Metanephros (tissue), 2 donors: ENCODE measurements around a stretch of chr13.

GRCh38 chr13:29905746-29906293 lies 55.4 kb upstream of the UBL3 start:
- RAMPAGE, long total RNA, result no peak

- RAMPAGE, long total RNA, result no peak
Observed at GRCh38 chr13:29906545-29907068, 56.2 kb upstream of the UBL3 start.

DNA sequence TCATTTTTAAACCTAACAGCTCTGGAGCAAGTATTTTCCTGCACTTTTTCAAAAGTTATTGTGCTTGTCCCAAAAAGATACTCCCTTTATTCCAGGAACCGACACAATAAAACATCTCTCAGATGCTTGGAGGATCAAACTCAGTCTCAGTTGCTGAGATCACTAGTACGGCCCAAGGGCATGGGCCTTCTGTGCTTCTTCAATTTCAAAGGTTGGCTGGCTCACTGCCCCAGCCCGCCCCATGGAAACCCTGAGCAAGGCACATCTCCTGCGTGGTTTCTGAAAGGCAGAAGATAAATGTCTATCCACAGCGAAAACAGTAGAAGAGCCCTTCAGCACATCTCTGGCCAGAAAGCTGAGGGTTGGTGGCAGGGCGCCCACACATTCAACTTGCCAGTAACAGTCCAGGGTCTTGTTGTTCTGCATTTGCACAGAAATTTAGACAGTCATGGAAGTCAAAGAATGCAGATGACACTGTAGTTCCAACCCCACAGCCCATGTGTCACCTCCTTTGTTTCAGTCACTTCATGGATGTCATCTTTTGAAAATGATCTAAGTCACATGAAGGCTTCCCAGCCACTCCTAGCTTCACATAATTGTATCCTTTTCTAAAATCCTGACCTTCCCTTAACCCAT lies 24.0 kb upstream of the KATNAL1 start:
- RAMPAGE, long total RNA, result no peak

- RAMPAGE, long total RNA, result no peak
Observed at GRCh38 chr13:30480525-30480915, 14.8 kb upstream of the HMGB1 start.

DNA sequence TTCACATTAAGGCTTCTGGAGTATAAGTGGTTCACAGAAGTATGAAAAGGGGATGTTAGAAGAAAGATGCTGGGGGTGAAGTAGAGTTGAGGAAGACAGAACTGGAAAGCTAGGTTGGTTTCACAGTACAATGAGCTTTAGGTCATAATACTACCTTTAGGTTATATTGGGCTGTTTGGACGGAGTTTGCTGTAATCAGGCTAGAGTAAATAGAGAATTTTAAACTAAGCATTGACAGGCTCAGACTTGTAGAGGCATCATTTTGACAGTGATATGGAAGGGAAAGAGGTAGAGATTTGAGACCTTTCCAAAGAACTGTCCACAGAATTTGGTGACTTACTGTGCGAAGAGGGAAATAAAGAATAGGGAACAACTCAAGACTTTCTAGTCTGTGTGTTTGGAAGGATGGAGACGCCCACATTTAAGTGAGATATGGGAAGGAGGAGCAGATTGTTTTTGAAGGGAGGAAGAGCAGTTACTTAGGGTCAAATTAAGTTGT lies 1.0 kb downstream of the USPL1 start:
- RAMPAGE, long total RNA, result no peak

GRCh38 chr13:31201319-31201678 lies 1.5 kb downstream of the B3GLCT start:
- RAMPAGE, long total RNA, result no peak

- RAMPAGE, long total RNA, result no peak
Observed at GRCh38 chr13:31926869-31927652, 104.5 kb upstream of the FRY start.

DNA sequence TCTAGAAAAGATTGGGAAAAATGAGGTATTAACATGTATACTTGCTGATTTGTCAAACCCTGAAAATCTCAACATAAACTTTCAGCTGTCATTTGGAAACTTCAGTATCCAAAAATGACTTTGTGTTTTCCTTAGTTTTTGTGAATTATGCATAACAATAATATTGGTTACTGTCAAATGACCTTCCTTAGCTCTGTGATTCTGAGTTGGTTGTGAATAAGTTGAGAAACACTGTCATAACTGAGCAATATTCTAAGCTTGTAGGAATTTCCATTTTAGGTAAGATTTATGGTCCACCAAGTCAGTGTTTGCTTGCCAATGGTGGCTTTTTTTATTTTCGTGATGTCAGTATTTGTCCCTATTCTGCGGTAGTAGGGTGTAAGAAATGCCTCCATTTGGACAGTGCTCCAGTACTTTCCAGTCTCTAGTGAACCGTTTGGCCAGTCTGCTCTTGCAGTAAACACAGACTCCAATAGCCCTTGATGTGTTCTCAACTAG lies 94.6 kb downstream of the FRY start:
- RAMPAGE, long total RNA, result no peak

DNA sequence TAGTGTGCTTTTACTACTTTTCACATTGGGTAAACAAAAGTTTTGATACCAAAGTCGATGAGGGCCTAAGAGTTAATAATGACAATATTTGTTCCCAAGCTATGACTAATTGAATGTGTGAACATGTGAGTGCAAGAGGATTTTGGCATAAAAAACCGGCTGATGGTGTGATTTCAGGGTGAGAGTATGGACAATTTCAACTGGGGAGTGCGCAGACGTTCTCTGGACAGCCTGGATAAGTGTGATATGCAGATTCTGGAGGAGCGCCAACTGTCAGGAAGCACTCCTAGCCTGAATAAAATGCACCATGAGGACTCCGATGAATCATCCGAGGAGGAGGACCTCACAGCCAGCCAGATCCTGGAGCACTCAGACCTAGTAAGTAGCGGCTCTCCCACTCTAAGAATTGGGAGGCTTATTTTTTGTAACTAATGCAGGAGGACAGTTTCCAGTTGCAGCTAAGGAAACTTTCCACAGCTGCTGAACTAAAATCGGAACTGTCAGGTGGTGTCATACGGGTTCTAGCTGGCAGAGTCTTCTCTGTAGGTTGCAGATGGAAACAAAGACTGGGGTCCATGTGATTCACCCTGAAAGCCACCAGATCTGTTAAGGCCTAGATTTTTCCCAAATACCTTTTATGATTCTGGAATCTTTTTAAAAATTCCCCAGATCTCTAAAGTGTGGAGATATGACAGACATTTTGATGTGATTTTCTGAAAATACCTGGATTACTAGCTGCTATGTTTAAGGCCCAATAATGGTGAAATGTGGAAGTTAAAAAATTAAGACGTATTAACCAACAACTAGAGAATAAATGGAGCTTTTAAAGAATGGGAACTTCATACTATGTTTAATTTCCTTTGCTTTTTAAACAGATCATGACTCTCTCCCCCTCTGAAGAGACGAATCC lies 53.5 kb downstream of the ZAR1L start:
- RAMPAGE, long total RNA, result no peak

GRCh38 chr13:32285119-32285798 lies 29.9 kb downstream of the ZAR1L start:
- RAMPAGE, long total RNA, result no peak

DNA sequence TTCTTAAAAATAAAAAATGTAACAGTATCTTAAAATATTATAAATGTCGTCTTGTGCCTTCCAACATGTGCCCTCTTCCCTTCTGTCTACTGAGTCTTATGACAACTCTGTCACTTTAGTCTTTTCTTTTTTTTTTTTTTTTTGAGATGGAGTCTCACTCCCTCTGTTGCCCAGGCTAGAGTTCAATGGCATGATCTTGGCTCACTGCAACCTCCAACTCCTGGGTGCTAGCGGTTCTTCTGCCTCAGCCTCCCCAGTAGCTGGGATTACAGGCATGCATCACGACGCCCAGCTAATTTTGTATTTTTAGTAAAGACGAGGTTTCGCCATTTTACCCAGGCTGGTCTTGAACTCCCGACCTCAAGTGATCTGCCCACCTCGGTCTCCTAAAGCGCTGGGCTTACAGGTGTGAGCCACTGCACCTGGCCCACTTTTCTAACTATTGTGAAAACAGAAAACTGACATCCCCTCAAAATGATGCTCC lies 37.8 kb downstream of the N4BP2L2 start:
- RAMPAGE, long total RNA, result no peak

DNA sequence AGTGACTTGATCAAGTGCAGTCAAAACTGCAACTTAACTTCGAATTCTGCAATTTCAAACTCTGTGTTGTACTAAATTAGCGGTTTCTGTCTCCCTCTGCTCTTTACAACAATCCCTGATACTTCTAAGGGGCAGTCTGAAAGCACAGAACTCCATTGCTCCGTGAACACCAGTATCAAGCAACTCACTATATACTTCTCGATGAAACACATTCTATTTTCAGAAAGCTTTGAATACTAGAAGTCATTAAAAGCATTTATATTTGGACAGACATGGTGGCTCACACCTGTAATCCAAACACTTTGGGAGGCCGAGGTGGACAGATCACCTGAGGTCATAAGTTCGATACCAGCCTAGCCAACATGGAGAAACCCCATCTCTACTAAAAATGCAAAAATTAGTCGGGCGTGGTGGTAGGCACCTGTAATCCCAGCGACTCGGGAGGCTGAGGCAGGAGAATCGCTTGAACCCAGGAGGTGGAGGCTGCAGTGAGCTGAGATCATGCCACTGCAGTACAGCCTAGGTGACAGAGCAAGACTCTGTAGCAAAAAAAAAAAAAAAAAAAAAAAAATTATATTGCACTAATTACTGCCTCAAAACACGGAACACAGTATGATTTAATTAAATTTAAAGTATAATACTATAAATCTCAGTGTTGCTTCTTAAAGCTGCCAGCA lies 35.8 kb downstream of the N4BP2L2 start:
- RAMPAGE, long total RNA, result no peak

DNA sequence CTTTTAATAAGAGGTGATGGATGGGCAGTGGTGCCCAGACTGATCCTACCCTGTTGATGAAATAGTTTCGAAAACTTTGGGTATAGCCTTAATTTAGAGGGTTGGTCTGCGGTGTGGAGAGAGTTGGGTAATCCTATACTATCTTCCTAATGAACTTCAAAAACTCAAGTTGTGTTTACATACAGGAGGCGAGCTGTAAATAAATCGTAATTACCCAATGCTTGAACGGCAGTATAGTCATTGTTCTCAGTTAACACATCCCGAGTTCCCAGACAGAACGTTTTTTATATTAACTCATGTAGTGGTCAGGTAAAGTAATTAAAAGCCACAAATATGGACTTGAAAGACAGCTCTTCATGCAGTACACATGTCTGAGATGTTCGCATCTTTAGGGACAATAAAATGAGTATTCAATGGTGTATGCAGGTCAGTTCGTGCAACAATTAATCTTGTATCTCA lies 1.5 kb downstream of the PDS5B start:
- RAMPAGE, long total RNA, result no peak

DNA sequence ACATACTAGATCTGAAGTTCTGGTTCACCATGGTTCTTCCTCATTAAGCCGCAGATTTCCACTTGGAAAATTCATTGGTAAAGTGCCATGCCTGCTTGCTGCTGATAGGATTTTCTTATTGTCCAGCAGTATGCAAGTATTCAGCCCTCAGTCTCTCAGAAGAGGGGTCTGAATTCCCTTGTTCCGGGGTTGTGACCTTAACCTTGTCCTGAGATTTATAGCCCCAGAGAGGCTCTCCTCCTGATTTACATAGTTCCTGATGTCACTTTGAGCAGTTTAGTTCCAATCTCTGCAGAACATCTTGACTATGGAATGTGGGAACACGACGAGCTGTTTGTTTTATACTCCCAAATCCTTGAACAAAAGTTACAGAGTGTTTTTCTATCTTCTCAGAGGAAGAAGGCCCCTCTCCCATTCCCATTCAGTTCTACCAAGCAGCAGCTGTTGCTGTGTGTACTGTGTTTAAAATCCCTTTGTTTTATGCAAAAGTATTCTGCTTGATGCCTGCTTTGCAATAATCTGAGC lies 74.5 kb downstream of the KL start:
- RAMPAGE, long total RNA, result no peak

GRCh38 chr13:33112449-33113186 lies 96.4 kb downstream of the KL start:
- RAMPAGE, long total RNA, result no peak

DNA sequence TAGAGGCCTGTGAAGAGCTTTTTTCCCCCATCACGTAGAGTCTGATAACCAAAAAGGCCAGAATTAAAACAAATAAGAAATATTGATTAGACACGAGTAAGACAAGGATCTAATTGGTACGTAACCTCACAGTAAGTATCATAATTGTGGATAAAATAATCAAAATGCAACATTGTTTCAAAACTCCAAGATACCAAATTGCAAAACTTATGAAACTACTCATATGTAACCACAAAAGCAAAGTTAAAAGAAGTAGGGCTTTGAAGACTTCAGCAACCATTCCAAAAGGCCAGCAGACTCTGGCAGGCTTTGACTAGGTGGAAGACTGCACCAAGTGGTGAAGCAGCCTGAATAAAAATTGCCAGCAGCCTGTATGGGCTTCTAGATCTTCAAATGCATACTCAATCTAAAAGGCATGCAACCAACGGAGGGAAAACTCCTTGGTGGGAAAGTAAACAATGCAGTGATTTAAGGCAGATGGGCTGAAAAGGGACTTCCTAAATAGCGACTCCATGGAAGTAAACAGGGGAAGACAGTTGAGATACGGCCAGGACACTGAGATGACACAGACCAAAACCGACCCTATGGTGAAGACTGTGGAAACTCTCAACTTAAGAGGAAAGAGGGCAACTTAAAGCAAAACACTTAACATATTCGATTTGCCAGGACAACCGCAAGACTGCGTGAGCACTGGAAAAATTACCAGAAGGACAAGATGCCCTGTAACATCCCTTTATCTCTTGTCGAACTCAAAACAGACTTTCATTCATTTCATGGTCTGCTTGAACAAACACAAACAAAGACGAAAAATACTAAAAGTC lies 56.6 kb downstream of the STARD13 start:
- RAMPAGE, long total RNA, result no peak

GRCh38 chr13:33325177-33325684 lies 39.7 kb upstream of the STARD13 start:
- RAMPAGE, long total RNA, result no peak

GRCh38 chr13:33343733-33344112 lies 58.2 kb upstream of the STARD13 start:
- RAMPAGE, long total RNA, result no peak

DNA sequence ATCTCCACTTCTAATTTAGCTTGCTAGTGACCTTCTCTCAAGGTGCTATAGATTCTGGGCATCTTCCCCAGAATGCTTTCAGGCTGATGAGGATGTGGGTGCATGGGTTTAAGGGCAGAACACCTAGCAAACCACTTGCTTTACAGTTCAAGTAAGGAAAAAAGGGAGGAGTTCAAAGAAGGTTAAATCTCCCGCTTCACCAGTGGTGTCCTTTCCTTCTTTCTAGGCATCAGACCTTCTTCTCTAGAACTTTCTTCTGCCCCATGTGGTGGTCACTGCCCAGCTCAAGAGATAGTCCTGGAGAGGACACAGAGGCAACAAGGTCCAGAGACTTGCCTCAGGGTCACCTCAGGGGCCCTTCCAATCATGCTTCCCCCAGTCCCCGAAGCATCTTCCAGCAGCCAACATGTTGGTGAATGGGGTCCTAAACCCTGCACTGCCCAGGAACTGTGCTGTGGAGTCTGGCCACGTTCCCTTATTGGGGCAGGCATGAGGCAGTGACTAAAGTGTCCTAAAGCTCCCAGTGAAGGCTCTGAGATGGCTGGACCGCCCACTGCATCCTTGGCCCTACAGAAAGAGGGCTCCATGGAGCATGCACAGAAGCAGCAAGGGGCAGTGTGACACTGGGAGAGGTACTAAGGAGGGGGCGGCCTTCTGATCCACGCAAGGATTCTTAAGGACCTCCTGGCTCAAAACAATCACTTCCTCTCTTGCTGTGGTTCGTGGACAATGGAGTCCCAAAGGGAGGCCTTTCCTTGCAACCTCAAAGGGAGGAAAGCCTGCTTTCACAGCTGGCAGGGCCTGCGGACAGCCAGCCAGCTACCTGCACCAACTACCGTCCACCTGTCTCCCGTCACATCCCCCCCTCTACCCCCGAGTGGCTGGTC lies 63.6 kb upstream of the STARD13 start:
- RAMPAGE, long total RNA, result no peak

- RAMPAGE, long total RNA, result no peak
Observed at GRCh38 chr13:33349807-33350933, 64.6 kb upstream of the STARD13 start.